ENCODE measurements around the genes SLC4A9, PCDHB8, PCDHB16 and PCDHGA9.

DNA sequence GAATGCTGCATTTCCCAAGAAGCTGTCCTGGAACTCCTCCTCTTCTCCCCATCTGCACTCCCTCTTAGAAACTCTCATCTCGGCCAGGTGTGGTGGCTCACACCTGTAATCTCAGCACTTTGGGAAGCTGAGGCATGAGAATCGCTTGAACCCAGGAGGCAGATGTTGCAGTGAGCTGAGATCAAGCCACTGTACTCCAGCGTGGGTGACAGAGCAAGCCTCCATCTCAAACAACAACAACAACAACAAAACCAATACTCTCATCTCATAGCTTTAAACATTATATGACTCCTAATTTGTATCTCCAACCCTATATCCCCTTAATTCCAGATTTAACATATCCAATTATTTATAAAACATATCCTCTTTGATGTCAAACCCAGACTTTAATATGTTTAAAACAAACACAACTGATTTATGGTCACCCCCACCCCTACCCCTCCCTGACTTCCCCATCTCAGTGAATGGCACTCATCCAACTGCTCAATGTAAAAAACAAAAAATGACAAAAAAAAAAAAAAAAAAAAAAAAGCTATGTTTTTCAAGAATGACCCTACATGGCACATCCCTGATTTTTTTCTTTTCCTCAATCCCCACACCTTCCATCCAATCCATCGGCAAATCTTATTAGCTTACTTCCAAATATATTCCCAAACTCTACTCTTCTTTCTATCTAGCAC is 46.6 kb downstream of the PFDN1 start:
- PRO-cap, 2 experiments, result no peak in any of the 2 experiments

- PRO-cap, 2 experiments, result no peak in any of the 2 experiments
Measured at GRCh38 chr5:140261711-140262222, 41.1 kb downstream of the PFDN1 start.

GRCh38 chr5:140342179-140343332 is 3.8 kb downstream of the HBEGF start:
- PRO-cap, 2 experiments, result peak in 1 of 2 experiments; most common plus-strand start chr5:140342558 (in 1)

DNA sequence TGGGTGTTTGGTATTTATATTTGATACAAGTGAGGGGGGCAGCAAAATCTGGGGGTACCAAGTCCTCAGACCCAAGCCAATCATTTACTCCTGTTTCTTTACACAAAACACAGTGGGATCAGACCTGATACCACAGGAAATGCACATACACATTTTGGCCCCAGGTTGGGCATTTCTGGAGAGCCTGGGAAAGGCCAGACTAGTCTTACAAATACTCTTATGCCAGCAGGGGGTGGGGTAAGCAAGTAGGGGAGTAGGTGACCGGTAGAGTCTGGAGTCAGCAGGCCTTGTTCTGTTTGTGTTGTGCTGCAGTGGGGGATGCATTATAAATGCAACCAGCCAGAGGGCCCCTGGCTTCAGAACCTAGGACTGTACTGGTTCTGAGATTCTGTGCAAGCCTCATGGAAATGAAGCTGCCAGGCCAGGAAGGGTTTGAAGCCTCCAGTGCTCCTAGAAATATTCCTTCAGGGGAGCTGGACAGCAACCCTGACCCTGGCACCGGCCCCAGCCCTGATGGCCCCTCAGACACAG is at the start of gene SLC4A9:
TSS of gene SLC4A9 (plus strand) at position 359 of the 531 bp plus-strand sequence.
- PRO-cap, 2 experiments, result no peak in any of the 2 experiments

- PRO-cap, 2 experiments, result no peak in any of the 2 experiments
Measured at GRCh38 chr5:140506825-140507024, 40.7 kb upstream of the EIF4EBP3 start.

- PRO-cap, 2 experiments, result peak in 1 of 2 experiments; most common plus-strand start chr5:140515443 (in 1)
Measured at GRCh38 chr5:140515298-140515633, 32.2 kb upstream of the EIF4EBP3 start.

GRCh38 chr5:140531112-140531990 is 16.1 kb upstream of the EIF4EBP3 start:
- PRO-cap, 2 experiments, result no peak in any of the 2 experiments

DNA sequence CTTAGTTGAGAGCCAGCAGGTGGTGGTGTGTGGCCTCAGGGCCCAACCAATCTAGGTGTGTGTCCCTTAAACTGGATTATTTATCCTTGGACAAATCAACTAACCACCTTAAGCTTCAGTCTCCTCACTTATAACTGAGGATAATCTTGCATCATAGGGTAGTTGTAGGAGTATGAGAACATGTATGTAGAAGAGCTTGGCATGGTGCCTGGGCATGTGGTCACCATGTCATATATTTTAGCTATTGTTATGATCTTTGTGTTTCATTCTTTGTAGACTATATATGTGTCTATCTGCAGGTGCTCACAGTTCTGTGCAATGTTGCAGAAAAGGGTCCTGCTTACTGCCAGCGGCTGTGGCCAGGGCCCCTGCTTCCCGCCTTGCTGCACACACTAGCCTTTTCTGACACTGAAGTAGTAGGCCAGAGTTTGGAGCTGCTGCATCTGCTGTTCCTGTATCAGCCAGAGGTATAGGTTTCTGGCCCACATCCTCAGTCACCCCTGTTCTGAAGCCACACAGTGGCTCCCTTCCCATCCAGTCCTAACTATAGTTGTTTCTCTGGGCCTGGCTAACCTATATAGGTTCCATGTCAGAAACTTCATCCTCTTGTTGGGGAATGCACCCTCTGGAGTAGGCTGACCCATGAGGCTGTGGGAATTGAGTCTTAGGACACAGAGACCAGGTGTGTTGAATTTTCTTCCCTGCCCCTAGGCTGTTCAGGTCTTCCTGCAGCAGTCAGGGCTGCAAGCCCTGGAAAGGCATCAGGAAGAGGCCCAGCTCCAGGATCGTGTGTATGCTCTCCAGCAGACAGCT is 3.0 kb downstream of the NDUFA2 start:
- PRO-cap, 2 experiments, result no peak in any of the 2 experiments

DNA sequence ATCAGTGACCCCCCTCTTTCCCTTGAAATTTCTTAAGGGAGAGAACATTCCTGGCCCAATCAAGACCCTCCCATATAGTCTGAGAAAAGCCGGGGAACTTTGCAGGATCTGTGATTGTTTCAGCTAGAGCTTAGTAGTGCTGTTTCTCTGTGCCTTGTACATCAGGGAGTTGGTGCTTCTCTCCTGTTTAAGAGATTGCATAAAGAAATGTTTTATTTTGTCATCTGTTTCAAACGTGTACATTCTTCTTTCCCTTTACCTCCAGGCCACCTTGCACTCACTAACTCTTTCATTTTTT is 950 bp downstream of the ZMAT2 start:
- PRO-cap, 2 experiments, result no peak in any of the 2 experiments

- PRO-cap, 2 experiments, result no peak in any of the 2 experiments
Measured at GRCh38 chr5:141177449-141178261, at the start of gene PCDHB8. Gene PCDHB8 (plus strand): TSS chr5:141177790.

- PRO-cap, 2 experiments, result no peak in any of the 2 experiments
Measured at GRCh38 chr5:141182246-141182870, at the start of gene PCDHB16. Gene PCDHB16 (plus strand): TSS chr5:141182387.

GRCh38 chr5:141319835-141320662 is 535 bp downstream of the TAF7 start:
- PRO-cap, 2 experiments, result peak in 1 of 2 experiments; most common plus-strand start chr5:141320385 (in 1)

DNA sequence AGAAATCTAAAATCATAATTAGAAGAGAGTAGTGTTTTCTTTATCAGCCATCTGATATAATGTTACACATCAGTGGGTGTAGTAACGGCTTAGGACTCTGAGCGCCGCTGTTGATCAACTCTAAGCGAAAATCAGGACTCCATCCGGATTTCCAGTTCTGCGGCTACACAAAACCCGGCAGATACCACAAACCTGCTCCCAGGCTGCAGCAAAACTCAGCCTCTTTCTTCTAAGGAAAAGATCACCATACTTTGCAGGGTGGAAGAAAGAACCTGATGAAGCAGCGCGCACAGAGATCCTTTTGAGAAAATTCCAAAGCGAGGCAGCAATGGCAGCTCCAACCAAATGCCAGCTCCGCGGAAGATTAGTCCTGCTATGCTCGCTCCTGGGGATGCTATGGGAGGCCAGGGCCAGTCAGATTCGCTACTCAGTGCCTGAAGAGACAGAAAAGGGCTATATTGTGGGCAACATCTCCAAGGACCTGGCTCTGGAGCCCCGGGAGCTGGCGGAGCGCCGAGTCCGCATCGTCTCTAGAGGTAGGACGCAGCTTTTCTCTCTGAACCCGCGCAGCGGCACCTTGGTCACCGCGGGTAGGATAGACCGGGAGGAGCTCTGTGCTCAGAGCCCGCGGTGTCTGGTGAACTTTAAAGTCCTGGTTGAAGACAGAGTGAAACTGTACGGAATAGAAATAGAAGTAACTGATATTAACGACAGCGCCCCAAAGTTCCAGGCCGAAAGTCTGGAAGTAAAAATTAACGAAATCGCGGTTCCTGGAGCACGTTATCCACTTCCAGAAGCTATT is at the start of gene PCDHGA9:
TSS of gene PCDHGA9 (plus strand) at position 154 of the 802 bp plus-strand sequence.
- PRO-cap, 2 experiments, result no peak in any of the 2 experiments

GRCh38 chr5:141508325-141509548 is 19.9 kb downstream of the PCDHGC5 start:
- PRO-cap, 2 experiments, result peak in 2 of 2 experiments; most common plus-strand start chr5:141509062 (in 1); most common minus-strand start chr5:141509165 (in 2)

DNA sequence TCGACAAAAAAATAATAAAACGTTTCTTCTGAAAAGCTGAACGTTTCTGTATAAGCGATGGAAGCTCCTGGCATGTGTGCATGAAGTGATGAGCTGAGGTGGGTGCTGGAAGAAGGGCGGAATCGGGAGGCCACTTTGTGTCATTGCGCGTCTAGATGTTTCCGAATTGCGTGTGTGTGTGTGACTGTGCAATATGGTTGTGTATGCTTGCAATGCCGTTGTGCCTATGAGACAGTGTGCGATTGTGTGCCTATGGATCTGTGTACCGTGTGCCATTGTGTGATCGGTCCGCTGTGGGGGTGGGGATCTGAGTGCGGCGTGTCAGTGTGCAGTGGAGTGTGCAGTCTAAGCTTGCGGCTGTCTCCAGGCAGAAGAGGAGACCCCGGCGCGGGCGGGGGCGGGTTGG is 24.1 kb downstream of the PCDHGC5 start:
- PRO-cap, 2 experiments, result no peak in any of the 2 experiments

DNA sequence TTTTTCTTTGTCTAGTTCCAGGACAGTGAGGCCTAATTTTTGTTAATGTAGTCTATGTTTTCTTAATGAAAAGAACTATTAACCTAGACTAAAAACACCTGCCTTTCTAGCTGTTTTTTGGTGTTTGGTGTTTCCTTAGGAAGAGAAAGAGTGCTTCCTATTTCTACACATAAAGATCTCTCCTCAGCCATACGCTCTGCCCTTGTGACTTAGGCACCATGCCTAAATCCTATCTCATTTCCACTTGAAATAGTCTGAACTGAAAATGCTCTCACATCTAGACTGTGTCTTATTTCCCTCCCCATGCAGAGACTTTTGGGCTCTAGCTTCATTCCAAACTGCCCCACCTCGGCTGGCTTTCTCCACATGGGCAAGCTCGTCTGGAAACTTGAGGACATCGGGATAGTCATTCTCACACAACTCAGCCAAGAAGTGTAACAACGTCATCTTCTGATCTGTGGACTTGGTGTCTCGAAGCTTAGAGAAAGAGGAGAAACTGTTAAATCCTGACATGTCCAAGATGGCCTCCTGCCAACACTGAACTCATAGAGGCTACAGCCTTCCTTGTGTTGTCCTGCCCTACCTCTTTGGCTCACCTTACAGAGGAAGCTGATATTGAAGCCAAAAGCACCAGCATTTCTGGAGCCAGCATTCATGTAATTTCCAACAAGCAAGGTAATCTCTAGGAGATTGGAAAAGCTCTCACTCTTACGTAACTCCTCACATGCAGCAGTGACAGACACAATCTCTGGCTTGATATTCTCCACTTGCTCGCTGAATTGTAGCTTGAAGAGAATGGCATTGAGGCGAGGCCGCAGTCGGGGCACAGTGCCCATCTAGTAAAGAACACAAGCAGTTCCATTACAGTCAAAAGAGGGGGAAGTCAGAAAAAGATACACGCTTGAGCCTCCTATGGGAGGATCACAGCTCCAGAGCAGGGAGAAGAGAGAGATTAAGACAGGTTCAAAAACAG is 39.5 kb downstream of the PCDHGC5 start:
- PRO-cap, 2 experiments, result no peak in any of the 2 experiments

DNA sequence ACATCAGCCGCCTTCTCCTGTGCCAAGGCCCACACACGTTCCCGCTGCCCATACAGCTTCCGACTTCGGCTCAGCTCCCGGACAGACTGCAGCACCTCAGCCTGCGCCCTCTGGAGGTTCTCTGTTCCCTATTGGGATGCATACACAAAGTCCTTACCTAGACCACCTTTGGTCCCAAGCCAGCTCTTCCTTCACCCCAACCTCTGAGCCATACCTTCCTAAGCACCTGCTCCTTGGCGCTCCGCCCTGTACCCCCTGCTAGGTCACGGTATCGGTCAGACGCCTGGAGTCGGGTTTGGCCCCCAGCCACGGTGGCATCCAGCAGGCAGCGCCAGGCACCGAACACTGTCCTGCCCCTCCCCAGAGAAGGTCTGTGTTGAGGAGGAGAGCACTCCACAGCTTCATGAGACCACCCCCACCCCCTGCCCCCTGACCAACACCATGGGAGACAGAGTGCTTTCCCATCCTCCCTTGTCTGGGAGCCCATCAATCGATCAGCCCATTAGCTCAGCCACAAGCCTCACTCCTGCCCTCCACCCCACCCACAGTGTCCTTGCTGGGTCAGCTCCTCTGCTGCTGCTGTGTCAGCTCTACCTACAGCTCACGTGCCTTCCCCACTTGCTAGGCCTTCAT is 1.9 kb downstream of the FCHSD1 start:
- PRO-cap, 2 experiments, result no peak in any of the 2 experiments

DNA sequence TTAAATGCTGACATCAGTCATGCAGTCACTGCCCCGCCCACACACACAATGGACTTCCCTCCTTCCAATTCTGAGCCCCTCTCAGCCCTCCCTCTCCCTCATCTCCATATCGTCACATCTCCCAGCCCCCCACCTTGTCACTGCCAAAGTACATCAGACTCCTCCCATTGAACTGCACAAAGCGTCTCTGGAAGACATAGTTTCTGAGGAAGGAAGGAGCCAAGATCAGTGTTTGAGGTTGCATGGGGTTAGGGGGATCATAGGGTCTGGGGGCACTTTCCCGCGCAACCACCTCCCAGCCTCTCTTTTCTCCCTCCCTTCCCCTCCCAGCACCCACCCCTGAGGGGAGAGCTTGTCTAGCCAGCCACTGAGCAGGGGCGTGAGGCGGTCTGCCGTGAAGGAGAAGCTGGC is 8.8 kb downstream of the ARAP3 start:
- PRO-cap, 2 experiments, result peak in 1 of 2 experiments; most common plus-strand start position 197 of the sequence (in 1)

DNA sequence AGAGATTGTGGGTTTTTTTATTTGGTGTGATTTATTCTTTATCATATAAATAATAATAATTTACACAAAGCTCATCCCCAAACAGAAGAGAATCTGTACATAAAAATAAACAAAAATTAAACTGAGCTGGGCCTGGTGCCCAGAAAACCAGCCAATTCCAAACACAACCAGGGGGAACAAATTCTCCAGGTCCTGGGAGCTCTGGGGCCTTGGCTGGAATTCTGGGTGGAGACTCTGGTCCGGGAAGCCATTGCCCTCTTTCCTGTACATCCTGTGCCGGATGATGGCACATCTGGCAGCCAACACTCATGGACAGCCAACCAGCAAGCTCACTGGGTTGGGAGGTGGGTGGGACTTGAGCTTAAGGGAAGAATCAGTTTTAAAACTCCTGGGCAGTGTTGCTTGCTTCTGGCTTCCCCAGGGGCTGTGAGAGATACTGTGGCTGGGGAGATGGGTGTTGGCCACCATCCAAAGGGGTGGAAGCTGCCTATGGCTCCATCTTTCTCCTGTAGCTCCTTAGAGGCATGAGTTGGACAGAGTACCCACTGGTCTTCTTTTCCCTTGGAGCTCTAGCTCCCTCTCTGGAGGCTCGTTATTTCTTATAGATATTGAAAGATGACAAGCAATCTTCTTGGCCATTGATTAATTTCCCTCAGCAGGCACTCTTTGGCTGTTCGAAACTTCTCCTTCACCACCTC is 56.0 kb downstream of the PCDH1 start:
- PRO-cap, 2 experiments, result peak in 1 of 2 experiments; most common plus-strand start position 373 of the sequence (in 1); most common minus-strand start position 275 of the sequence (in 1)

- PRO-cap, 2 experiments, result peak in 1 of 2 experiments; most common minus-strand start chr5:141825379 (in 1)
Measured at GRCh38 chr5:141825044-141825632, 53.1 kb downstream of the PCDH1 start.

Measured in cerebral cortex (tissue), 2 donors.